H9 (cell line): ENCODE measurements around a stretch of chr9.

DNA sequence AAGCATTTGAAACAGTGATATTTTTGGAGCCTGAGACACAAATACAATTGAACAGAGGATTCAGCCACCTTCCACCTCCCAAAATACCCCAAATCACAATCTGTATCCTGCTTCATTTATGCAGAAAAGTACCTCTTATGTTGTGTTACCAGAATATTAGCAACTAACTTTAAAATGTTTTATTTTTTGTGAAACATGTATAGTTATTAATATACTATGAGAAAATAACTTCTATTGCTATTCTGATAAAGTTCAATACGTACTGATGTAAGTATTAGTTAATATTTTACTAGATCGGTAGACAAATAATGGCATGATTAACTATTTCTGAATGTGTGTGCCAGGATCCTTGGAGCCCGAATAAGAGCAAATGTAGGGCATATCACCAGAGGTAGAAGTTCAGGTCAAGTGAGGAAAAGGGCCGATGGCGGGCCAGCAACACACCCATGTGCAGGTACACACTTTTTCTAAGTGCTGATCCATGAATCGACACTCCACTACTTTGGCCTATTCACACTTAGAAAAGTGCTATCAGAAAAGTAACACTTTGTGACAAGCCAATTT, 150.5 kb downstream of the AUH start:
- PRO-cap = no peak

DNA sequence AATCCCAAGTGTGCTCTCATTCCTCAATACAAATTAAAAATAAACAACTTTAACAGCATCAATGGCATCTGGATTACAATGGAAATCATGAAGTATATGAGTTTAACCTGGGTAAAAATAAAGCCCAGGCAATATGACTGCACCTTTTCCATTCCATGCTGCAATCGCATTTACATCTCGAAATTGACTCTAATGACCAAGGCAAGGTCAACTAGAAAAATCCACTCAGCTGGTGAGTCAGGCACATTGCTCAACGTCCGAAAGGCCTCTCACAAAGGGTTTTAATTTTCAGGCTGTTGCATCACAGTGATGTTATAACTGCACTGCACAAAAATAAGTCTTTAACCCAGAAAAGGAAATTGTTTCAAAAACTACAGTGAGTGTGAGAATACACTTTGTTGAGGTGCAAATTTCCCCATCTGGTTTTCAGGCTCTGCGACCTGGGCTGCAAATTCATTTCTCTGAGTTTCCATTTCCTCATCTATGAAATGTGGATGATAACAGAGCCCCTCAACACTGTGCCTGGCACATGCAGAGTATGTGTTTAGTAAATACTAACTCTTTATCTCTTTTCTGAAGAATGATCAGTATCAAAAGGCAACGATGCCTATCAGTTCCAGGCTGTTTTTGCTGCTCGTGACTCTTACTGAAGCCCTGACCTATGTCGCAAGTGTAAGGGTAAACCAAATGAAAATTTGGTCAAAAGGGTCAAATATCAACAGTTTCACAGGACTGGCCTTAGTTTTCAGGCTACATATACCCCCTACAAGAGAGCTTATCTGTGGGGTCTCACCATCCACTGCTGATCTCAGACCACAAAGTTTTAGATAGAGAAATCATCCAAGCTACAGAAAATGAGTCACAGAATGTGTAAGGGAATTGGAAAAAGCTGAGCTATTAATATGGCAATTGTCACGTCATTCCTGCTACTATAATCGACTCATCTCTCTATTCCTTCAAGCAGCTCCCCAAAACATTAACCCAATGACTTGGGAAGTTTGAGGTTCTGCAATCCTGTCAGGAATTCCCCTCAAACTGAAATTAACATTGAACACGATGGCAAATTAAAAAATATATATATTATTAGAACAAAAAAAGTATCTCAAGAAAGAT, 4.1 kb downstream of the NFIL3 start:
- PRO-cap = no peak

GRCh38 chr9:91420625-91421230, 2.9 kb downstream of the NFIL3 start:
- PRO-cap = no peak

DNA sequence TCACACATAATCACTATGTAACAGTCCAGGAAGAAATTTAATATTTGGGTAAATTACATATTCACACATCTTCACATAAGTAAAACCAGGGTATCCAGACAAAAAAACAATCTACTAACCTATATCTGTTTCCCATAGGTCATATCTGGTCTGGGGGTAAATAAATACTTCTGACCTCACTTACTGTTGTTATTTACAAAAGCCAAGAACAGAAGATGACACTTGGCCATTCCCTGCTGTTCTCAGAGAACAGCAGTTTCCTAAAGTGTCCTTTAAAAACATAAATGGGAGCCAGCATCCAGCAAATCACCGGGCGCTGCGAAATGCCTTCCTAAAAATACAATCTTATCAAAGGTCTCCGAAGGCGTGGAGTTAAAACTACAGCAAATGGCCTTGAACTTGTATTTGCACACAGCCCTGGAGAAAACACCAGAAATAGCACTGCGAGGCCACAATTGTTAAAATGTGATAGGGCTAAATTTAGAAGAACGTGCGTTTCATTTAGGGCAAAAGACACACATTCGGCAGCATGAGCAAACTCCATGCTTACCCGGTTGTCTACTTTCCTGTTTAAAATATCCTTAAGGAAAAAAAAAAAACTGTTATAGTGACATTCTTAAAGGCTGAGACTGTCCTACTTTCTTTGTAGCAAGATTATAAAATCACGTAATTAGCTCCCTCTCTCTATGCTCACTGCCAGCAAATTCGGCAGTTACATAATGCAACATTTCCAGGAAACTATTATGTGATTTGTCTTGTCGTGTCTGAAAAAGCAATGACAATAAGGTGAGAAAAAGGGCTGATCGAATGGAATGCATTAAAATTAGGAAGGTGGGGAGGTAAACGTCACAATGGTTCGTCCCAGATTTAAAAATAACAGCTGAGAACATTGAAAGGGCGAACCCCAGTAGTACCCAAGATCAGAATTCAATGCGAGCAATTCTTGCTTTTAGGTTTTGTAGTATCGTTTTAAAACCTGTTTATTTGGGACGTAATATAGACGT, 1.4 kb downstream of the NFIL3 start:
- PRO-cap = no peak

DNA sequence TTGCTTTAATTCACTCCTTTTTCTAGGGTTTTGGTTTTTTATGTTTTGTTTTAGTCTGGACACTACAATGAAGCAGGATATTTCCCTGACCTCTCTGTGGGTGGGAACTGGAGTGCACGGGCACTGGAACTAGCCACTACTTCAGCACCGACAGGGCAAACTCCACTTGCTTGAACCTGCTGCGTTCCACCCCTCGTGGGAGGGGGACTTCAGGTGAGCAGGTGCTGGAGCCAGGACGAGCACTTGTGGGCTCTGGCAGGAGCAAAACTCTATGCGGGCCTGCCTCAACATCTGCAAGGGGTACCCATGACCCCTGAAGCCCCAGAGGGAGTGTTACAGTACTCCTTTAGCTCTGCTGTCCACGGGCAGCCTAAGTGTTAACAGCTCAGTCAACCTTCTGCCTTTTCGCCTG, 144.0 kb upstream of the NFIL3 start:
- PRO-cap = no peak

DNA sequence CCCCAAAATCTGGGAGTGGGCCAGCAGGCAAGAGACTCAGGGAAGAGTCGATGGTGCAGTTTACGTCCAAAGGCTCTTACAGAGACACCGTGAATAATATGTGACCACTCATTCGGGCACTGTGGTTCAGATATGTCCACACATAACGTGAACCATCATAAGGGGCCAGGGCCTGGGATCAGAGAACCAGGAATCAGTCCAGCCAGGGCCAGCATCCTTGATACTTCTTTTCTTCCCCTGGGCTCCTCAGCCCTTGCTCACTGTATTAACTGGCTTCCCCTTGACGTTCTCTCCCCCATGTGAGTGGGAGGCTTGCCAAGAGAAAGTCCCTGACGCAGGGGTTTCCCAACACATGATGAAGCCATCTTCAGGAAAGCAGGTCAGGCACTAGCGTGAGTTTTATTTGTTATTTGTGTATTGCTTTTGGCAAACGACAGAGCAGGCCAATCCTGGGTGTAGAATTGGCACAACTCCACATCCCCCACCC, 165.4 kb upstream of the NFIL3 start:
- PRO-cap = no peak

DNA sequence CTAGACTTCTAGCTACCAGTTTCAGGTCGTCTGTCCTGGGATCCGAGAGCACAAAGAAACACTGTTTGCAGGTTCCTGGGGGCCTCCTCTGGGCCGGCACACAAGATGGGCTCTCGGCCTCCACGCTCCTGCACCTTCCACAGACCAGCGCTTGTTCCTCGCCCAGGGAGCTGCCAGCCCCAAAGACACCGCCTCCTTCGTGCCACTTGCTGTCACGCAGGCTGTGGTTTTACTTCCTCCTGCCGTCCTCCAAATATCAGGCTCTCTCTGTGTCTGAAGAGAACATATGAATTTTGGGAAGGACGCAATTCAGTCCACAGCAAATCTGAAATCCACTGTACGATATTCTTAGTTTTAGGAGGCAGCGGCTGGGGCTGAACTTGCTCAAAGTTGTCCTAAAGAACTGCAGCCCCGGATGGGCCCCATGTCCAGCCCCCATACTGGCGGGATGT, 105.8 kb downstream of the ROR2 start:
- PRO-cap = no peak

DNA sequence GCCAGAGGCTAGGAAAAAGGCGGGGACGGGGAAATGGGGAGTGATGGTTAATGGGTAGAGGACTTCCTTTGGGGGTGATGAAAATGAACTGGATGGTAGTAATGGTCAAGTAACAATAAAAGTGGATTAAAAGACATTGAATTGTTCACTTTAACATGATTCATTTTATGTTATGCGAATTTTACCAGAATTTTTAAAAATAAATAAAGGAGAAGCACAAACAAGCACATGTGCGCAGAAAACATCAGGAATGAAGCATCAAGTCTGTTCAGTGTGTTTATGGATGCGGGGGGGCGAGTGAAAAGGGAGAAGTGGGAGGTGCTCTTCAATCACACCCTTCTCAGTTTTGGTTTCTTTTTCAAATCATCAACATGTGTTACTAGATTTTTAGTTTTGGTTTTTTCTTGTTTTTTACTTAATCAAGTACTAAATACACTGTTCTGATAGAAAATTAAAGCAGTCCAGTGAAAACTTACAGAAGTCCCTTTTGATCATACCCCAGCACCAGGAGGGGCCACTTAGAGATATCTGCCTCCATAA, 16.1 kb downstream of the ROR2 start:
- PRO-cap = no peak

GRCh38 chr9:92133808-92134657, 18.8 kb upstream of the SPTLC1 start:
- PRO-cap = bidirectional peak, plus-strand start at chr9:92134279, minus-strand start at chr9:92134068

DNA sequence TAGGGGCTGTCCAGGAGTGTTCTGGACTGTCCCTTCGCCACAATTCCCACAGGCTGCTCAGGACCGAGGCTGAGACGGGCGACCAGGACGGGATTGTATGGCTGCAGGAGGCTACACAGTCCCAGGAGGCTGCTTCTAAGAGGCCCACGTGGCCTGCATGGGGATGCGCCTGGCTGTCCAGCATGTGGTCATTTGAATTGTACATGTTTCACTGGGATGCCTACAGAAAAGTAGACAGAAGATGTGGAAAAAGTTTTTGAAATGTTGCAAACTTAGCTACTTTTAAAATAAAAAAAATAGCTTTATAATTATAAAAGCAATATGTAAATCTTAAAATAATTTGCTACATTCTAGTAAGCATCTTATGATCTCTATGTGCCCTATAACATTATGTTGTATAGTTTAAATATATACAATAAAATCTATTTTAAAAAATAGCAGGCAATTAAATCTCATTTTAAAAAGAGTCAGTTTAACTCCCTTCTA, 32.7 kb upstream of the SPTLC1 start:
- PRO-cap = no peak

GRCh38 chr9:92292299-92292892, 1.1 kb downstream of the IARS1 start:
- PRO-cap = no peak

DNA sequence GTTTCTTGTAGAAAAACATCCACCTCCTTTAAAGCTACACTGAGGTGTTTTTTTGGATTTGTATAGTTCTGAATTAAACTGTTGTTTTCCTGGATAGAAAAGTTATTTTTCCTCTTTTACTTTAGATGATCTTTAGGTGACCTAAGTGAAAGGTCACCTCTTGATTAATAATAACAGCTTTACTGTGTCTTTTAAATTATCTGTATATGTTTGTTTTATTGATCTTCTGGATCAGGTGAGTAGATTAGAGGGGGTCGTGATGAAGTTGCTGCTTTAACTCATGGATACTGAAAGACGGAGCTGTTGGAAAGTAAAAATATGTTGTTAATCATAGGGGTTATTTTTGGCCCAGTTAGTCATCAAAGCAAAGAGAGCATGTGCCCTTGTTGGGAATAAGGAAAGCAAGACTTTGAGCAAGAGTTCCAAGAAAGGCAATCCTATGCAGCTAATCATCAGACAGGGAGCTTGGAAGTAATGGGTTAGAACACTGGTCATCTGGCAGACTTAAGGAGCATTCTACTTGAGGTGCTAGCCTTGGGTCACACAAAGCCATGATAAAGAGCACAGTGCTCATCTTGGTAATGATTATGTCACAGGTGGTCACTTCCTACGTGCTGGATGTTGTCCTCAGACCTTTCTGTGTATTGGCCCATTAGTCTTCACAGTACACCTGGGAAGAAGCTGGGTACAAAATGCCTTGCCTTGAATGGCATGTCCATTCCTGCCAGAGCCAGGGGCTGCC, 39.7 kb upstream of the OMD start:
- PRO-cap = no peak

GRCh38 chr9:92480013-92480846, 55.6 kb downstream of the ECM2 start:
- PRO-cap = no peak

DNA sequence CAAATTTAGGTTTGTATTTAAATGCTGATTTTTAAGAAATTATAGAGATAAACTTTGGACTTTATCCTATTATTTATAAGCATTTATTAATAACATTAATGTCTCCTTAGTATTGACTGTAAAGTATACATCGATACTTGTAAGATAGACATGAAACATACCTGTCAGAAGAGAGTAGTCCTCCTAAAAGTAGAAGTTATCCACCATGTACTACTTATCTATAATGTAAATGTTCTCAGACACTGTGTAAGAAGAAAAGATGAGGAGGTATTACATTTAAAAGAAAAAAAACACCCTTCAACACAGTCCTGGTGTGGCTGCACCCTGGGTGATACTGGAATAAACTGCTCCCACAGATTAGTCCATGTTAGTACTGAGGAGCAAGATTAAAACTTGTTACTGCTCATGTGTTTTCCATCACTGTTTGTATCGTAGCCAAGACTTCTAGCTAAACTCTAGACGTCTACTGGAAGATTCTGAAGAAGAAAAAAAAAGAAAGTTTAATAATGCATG, 53.6 kb downstream of the ECM2 start:
- PRO-cap = no peak

DNA sequence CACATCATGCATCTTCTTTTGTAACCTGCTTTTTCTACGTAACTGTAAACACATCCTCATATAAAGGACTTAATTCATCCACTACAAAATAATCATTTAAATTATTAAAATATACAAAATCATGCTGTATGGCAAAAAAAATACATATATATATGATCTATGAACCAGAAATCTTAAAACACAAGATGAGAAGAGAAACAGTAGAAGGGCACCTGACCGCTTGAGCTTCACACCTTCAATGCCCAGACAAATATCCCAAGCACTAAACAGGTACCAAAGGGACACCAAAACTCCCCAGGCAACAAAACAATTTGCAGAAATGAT, 4.3 kb downstream of the IPPK start:
- PRO-cap = no peak

- PRO-cap = no peak
Measured at GRCh38 chr9:92728873-92729945, 35.4 kb downstream of the BICD2 start.

GRCh38 chr9:92756791-92757104, 7.9 kb downstream of the BICD2 start:
- PRO-cap = no peak

DNA sequence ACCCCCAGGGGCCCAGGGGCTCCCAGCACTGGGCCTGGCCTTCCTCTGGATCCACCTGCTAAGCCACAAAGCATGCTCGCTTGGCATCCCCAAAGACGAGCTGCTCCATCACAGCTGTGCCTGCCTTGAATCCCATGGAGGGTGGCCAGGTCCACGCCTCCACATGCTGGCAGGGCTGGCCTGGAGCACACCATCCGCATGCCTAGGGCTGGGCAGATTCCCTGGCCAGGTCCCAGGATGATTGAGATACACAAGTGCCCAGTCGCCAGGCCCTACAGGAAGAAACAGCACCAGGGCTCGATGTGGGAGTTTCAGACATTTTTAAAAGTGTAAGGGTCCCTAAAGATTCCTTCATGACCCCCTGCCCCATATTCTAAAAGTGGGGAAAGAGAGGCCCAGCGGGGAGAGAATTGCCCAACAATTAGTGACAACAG, 4.4 kb downstream of the BICD2 start:
- PRO-cap = no peak

GRCh38 chr9:92841849-92842350, 35.9 kb downstream of the ZNF484 start:
- PRO-cap = no peak

- PRO-cap = no peak
Measured at GRCh38 chr9:92965081-92965853, 17.9 kb downstream of the FGD3 start.